Thoracic aorta (tissue), 1 donor: ENCODE data around the genes RNF103, RMND5A and PLGLB2.

DNA sequence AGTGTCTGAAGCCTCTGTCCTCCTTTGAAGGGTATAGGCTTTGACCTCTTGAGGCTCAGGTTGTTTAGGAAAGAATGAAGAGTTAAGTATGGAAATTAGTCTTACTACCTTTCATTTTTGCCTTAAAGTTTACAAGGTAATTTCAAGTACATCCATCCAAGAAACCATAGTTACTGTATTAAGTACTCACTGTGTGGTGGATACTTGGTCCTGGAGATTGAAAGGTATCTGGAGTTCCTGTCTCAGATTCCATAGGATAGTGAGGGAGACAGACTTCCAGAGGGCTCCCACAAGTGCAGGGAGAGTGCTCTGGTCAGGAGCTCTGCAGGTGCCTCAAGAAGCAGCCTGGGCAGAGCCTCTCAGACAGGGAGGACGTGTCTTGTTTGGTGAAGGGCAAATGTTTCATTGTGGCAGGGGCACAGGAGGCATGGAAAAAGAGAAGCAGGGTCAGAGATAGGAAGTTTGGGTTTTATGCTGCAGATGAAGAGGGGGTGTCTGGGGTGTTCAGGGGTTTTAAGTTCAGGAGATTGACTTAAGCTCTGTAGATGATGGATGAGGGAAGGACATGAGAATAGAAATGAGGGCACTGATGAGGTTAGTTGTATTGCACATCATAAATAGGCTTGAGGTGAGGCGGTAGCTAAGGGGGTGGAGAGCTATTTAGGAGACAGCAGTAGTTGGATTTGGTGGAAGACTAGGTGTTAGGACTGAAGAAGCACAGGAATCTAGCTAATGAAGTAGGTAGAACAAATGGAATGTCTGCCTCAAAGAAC, 17.3 kb downstream of the KDM3A start:
- RAMPAGE, long total RNA = no peak

GRCh38 chr2:86474819-86475577, 33.8 kb downstream of the KDM3A start:
- RAMPAGE, long total RNA = no peak

DNA sequence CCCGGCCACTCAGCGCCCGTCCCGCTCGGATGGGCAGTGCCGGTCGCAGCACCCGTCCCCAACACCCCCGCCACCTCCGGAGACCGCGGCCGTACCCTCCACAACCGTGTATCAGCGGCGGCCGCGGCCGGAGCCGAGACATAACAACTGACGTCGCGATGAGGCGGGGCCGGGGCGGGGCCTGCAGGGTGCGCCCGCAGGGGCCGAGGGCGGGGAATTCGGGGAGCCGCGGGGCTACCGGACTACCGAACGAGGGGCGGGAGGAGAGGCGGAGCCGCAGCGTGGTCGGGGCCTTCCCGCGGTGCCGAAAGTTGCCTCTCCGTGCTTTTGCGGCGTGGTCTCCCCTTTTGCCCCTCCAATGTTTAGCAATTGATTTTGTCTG, at the start of gene RNF103:
RNF103 (minus strand) TSS at position 145 of the 382 bp plus-strand sequence.
- RAMPAGE, long total RNA = no peak

DNA sequence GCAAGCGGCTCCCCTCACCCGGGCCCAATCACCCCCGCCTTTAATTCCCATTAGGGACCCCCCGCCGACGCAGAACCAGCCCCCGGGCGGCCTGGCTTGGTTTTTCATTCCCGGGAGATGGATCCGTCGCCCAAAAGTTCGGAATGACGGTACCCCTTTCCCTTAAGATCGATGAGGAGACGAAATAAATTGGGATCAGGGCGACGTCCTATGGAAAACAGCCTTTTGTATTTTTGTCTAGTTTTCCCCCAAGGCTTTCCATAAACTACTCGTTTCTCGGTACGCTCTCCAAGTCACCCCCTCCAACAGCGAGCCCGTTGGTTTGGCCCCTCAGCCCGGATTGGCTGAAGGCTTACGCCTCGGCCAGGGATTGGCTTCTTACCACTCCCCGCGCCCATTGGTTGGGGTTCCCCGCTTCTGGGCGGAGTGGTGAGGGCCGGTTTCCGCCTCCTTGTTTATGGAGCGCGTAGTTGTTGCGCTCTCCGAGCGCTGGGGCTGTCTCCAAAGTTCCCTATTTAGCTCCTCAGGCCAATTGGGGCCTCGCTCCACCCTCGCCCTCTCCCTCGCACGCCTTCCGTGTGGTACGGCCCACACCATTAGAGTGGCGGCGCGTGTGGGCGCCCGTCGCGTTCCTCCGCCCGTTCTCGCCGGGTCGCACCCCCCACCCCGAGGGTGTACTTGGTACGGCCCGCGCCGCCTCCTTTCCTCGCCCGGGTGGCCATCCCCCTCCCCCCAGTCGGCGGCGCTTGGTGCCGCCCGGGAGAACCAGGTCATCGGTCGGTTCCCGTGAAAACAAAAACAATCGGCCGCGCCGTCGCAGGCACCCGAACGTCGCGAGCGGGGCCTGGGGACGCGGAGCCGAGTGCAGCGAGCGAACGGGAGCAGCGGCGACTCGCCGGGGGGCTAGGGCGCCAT, at the start of gene RMND5A:
RMND5A (plus strand) TSS at position 727 of the 915 bp plus-strand sequence.
- RAMPAGE, long total RNA = no peak

DNA sequence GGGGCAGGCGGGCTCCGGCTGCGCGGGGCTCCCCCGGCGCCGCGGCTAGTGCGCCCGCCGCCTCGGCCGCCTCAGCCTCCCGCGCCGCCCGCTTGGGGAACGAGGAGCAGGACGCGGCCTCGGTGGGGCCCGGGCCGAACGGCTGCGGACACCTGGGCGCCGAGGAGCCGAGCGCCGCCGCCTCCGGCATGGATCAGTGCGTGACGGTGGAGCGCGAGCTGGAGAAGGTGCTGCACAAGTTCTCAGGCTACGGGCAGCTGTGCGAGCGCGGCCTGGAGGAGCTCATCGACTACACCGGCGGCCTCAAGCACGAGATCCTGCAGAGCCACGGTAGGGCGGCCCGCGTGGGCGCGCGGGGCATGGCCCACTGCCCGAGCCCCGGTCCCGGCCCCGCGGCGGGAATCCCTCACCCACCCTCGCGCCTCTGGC, 403 bp downstream of the RMND5A start:
- RAMPAGE, long total RNA = no peak

GRCh38 chr2:86747981-86748403, 27.9 kb downstream of the RMND5A start:
- RAMPAGE, long total RNA = no peak

DNA sequence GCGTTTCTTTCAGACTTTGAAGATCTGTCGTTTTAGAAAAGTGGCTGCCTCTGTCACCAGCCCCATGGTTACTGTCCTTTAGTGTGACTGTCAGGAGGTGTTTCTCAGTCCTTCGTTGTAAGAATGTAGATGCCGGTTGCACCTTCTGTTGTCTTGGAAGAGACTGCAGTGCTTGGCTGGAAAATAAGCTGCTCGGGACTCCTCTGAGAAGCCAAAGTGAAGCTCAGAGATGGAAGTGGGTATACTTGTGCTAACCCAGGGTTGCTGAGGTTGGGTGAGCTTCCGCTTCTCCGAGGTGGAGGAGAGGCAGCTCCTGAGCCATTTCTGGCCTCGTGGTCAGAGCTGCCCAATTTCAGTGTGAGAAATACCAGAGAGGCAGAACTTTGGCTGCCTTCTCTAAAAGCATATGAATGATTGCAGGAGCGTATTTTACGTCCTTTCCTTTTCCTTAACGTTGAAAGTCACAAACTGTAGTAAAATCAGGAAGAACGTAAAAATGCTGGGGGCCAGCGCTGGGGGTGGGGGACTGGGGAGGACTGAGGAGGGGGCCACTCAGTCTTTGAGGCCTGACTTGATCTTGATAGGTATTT, 292.1 kb upstream of the PLGLB2 start:
- RAMPAGE, long total RNA = no peak

DNA sequence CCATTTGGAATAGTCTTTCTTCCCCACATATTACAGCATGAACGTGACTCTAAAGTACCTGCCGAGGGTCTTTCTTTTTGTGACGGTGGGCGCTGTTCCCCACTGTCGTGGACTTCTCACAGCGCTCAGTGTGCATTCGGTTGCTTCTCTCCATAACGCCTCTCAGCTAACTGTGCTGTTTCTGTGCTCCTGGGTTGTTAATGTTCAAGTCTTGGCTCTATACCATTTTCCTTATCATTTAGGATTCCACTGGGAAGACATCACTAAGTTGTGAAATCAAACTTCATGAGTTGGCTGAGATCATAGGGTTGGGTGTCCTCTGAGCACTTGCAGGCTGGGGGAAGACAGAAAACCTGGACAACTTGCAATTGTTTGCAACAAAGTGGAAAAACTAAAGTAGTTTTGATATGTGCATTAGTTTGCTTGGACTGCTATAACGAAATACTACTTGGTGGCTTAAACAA, 270.2 kb upstream of the PLGLB2 start:
- RAMPAGE, long total RNA = no peak

GRCh38 chr2:87517453-87517822, 230.4 kb upstream of the PLGLB2 start:
- RAMPAGE, long total RNA = no peak

DNA sequence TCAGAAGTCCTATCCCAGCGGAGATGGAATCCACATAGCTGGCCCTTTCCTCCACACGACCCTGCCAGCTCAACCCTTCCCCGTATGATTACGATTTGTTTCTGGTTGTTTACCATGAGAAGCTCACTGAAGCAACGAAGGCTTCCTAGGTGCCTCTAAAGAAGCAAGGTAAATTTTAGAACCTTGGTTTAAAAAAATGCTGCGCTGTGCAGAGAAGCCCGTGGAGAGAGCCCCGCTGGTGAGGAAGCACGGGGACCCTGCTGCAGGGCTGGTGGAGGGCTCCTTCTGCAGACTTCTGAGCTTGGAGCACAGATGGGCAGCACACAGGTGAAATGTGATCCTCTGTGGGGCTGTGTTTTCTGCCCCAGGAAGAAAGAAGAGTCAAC, 108.2 kb upstream of the PLGLB2 start:
- RAMPAGE, long total RNA = no peak

DNA sequence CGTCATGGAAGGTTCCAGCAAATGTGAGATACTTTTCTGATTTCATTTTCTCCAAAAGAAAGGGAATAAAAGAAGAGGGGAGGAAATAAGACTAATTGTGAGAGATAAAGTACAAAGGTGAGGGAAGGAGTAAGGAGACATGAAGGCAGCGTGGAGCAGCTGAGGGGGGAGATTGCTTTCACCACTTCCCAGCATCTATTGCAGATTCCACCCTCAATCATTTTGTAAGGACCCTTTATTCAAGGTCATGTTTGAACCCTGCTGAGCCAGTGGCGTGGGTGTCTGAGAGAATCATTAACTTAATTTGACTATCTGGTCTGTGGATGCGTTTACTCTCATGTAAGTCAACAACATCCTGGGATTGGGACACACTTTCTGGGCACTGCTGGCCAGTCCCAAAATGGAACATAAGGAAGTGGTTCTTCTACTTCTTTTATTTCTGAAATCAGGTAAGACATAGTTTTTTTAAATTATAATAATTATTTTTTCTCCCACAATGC, at the start of gene PLGLB2:
PLGLB2 (plus strand) TSS at position 334 of the 500 bp plus-strand sequence.
- RAMPAGE, long total RNA = no peak

- RAMPAGE, long total RNA = no peak
These were observed 6.8 kb downstream of the PLGLB2 start for GRCh38 chr2:87754707-87755094.

DNA sequence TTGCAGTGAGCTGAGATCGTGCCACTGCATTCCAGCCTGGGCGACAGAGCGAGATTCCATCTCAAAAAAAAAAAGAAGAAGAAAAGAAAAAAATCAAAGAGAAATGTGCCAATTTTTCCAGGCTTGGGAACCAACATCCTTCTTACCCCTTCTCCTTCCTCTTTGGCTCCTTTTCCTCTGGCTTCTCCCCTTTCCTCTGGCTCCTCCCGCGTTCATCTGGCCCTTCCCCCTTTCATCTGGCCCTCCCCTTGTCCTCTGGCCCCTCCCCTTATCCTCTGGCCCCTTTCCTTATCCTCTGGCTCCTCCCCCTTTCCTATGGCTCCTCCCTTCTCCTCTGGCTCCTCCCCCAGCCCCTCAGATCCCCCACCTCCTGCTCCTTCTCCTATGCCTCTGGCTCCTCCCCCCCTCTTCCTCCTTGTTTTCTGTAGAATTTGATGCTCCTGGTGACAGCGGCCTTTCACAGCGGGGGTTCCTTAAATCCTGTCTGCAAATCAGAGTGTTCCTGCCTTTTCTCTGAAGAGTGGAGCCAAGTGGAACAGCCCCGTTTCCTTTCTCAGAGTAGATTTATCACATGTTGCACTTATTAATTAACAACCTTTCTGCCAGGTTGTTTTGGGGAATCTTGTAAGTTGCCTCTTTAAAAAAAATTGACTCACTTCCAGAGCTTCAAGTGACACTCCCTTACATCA, 28.1 kb downstream of the FABP1 start:
- RAMPAGE, long total RNA = no peak

DNA sequence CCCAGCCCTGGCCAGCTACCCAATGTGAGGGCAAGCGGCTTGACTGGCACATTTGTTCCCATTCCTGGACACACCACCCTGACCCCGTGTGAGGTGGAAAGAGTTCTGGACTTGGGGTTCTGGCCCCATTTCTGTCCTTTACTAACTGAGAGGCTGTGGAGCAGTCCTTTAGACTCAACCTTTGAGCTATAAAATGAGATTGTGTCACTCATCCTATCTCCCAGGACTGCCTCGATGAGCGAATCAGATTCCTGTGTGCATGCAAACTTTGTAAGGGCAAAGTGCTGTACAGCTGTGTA, 9.2 kb downstream of the THNSL2 start:
- RAMPAGE, long total RNA = no peak

DNA sequence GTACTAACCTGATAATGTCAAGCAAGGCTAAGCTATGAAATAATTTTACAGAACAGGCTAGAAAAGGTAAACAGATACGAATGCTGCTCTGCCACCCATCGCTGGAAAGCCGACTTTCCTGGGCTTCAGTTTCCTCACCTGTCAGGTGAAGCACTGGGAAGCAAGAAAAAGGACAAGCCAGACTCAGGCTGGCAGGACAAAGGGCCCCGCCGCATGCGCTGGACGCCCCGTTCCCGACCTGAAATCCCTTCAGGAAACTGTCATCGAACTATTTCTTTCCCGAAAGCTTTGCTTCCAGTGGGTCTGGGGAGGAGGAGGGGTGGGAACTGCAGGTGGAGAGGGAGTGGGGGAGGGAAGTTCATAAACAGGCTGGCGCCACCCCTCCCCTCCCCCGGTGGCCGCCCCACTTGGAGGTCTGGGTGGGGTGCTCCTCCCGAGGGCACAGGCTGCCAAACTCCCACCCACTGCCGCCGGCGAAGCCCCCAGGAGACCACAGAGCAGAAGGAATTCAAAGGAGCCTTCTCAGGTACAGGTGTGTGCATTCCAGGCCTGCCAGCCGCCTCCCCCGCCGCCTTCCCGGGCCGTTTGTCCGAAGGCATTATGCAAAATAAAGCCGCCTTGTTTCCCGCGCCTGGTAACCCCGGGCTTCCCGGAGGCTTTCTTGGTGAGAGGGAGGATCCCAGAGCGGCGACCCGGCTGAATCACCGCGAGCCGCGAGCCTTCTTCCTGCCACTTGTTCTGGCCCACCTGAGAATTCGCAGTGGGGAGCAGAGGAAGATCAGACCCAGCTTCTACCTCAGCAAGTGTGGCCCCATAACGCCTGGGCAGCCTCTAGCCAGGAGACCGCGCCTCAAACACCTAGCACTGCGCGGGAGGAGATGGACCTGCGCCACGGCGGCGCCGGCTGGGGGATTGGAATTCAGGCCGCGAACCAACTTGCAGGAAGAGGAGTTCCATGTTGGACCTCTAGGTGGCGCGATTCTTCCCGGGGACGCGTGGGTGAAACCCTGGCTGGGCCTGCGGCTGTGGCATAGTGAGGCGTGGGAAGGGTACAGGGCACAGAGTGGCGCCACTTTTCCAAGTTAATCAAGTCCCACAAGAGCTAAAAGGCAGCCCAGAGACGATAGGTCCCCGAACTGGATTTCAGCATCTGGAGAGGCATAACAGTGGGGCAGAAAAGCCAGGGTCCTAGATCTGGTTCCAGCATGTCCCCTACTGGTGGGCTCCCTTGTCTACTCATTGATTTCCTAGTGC, 101.9 kb downstream of the FOXI3 start:
- RAMPAGE, long total RNA = no peak

GRCh38 chr2:88623980-88624350, 3.3 kb downstream of the EIF2AK3 start:
- RAMPAGE, long total RNA = no peak

GRCh38 chr2:88866805-88867269, 175.4 kb downstream of the RPIA start:
- RAMPAGE, long total RNA = no peak

- RAMPAGE, long total RNA = no peak
These were observed 301.2 kb downstream of the RPIA start for GRCh38 chr2:88992649-88993069.

DNA sequence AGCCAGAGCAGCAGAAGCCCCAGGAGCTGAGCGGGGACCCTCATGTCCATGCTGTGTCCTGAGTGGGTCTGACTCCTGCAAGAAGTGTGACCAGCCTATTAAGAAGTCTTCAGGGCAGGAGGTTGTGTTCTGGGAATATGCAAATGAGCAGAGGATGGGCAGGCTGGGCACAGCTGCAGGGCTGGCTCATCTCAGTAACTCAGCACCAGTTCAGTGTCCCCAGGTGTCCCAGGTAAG, 354.9 kb downstream of the RPIA start:
- RAMPAGE, long total RNA = no peak

DNA sequence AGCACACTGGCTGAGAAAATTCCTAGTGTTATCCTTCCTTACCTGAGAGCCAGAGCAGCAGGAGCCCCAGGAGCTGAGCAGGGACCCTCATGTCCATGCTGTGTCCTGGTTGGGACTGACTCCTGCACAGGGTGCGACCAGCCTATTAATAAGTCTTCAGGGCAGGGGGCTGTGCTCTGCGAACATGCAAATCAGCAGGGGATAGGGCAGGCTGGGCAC, 576.8 kb downstream of the RPIA start:
- RAMPAGE, long total RNA = no peak